ENCODE measurements around a stretch of chr1.

GRCh38 chr1:183272562-183272875 is 86.5 kb downstream of the LAMC2 start:
- RRBS, 2 experiments, result no CpG with 5 or more reads among the region's 4 CpGs

DNA sequence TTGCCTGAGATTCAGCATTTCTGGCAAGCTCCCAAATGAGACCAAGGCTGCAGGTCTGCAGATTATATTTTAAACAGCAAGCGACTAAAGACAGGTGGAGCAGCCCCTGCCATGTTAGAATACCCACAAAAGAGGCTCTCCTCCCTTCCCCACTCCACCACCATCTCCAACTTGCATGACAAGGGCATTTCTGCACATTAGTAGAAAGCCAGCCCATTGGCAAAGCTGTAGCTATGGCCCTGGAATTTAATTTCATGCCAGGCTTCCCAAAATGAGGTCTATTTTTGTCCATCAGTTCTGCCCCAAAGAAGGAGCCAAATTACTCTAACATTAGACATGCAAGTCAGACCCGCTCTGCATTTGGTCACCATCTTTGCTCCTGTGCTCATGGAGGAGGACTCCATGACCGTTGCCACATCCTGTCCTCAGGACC is 115.1 kb downstream of the LAMC2 start:
- RRBS, 2 experiments, result no CpG with 5 or more reads among the region's 3 CpGs

DNA sequence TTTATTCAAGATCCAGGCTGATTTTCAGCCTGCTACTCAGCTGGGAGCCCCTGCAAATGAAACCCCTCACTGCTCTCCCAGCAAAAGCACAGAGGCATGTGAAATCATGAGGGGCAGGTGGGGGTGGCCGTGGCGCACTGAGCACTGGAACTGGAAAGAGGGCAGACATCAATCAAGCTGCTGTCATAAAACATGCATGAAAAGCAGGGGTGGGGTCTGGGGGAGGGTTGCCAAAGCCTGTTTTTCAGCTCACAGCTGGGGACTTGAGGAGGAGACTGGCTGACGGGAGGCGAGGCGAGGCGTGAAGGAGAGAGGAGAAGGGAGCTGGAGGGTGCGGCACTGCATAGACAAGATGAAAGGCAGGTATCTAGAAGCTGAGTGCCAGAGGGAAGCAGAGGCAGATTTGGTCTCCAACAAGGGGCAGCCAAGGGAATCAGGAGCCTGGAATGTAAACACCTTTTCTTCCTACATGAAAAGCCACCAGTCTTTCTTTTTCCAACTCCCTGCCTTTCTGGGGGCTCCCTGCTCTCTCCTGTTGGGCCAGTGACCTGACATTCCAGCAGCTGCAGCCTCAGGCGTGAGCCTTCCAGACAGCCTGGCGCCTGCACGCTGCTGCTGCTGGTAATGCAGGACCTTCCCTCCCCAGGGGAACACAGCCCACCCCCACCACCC is 87.0 kb downstream of the NMNAT2 start:
- RRBS, 2 experiments, result no CpG with 5 or more reads among the region's 10 CpGs

GRCh38 chr1:183467594-183468041 is 4.7 kb upstream of the SMG7 start:
- RRBS, 2 experiments, result no CpG with 5 or more reads among the region's 1 CpG

GRCh38 chr1:183566724-183567494 is 23.4 kb downstream of the NCF2 start:
- RRBS, 2 experiments, result no CpG with 5 or more reads among the region's 9 CpGs

GRCh38 chr1:183652559-183652992 is 540 bp downstream of the APOBEC4 start:
- RRBS, 2 experiments, result no CpG with 5 or more reads among the region's 2 CpGs

- RRBS, 2 experiments, result no CpG with 5 or more reads among the region's 6 CpGs
Measured at GRCh38 chr1:183804163-183804877, 600 bp upstream of the RGL1 start.

GRCh38 chr1:183812896-183813503 is 8.1 kb downstream of the RGL1 start:
- RRBS, 2 experiments, result no CpG with 5 or more reads among the region's 6 CpGs

- RRBS, 2 experiments, result no CpG with 5 or more reads among the region's 5 CpGs
Measured at GRCh38 chr1:183881738-183882281, 76.9 kb downstream of the RGL1 start.

GRCh38 chr1:183894895-183895491 is 90.1 kb downstream of the RGL1 start:
- RRBS, 2 experiments, result no CpG with 5 or more reads among the region's 3 CpGs

GRCh38 chr1:183942818-183943375 is 94.6 kb downstream of the COLGALT2 start:
- RRBS, 2 experiments, result no CpG with 5 or more reads among the region's 9 CpGs

DNA sequence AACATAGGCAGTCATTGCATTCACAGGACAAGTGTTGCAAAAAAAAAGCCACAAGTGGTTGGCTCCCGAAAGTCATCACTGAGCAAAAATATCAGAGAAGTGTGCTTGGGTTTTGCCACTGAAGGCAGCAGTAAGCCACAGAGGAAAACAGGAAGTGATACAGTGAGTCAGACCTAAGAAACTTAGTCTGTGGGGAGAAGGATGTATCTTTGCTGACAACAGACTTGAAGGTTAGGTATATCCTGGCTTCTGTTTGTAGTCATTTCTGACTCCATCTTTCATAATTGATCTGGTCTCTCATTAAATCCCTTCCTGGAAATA is 80.9 kb downstream of the COLGALT2 start:
- RRBS, 2 experiments, result no CpG with 5 or more reads among the region's 1 CpG

DNA sequence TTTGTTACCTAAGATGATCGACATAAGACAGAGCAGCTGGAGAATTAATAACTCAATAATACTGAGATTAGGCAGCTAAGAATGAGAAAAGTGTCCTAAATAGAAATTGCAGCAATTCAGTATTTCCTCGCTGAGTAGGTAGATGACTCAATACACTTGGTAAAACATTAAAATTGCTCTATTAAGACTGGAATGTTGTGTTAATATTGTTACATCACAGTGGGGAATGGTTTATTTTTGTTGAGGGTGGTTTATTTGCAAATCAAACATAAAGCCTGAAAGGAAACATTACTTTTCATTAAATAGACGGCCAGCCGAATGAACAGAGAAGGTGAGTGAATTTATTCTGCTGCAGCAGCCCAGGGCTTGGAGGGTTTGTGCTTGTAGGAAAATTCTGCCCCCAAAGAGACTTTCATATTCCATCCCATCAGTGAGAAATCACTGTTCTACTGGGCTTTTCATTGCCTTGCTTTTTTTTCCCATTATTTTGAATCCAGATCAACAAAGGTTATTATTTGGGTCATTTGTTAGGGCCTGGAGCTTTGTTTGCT is 21.3 kb downstream of the C1orf21 start:
- RRBS, 2 experiments, result no CpG with 5 or more reads among the region's 4 CpGs

DNA sequence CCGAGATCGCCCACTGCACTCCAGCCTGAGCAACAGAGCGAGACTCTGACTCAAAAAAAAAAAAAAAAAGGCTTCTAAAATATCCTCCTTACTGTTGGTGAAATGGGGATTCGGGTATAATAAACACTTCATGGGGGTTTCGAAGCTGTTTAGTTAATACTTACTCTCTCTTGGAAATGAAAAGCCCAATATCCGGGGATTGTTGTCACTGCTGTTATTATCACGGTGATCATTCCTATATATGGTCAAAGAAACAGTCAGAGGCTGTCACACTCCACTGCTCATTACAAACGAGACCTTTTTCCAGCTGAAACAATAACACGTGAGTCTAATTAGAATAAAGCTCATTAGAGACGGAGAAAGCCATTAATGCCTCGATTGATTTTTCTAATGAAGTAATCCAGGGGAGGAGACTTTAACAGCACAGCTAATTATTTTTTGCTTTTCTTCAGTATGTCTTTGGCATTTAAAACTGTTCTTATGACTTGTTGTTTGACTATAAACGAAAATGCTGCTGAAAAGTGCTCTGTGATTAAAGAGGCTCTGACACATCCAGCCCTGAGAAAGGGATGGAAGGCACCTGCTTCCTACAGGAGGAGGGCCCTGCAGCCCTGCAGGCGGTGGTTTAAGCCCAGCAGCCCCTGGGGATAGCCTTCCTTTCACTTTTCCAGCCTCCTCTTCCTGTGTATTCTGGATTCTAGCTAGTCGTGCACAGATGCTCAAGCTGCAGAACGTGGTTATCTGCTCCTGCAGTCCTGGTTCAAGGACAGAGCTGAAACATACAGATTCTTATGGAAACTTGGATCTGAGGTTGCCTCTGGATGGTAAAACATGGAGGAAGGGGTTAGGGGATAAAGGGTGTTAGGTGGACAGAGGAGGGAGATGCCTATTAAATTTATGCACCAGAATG is 143.6 kb downstream of the EDEM3 start:
- RRBS, 2 experiments, result no CpG with 5 or more reads among the region's 15 CpGs

DNA sequence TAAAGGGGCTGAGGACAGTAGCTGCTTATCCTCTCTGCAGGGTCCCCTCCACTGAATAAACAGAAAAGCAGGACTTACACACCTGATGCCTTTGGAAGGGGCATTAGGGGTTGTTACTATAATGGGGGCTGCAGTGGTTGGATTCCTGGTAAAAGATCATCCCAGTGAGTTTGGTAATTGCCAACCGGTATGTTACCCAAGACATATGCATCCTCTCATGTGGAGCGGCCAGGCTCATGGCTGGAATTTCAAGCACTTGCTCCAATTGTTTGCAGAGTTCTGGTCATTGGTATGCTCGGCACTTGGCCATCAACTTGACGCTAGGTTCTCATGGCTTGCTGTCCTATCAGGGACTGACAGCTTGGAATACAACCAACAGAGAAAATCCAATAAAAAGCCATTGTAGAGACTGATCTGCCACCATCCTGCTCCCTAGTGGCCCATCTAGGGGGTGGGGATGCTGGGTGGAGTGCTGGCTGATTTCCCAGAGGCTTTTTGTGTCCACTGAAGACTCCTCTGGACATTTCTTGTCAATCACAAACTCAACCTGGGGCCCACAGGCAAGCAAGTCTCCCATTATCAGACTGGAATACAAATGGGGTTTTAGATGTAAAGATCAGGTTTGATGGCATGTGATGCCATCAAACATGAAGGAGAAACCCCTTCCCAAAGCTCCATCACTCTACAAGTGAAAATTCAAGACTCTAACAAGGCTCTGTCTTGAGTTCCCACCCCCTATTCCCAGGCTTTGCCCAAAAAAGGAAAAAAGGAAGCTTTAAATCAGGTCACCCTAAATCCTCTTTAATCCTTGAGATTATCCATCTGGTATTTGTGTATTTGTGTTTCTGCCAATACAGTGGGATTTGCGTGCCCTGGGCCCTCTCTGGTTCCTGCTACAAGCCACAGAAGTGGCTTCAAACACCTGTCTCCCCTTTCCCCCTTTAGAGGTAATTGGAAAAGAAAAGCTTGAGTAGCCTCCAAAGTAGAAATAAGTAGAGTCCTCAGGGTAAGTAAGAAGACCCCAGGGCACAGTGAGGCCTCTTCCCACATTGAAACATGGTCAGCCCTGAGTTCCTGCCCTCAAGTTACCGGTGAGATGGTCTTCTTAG is 120.6 kb downstream of the EDEM3 start:
- RRBS, 2 experiments, result no CpG with 5 or more reads among the region's 6 CpGs

DNA sequence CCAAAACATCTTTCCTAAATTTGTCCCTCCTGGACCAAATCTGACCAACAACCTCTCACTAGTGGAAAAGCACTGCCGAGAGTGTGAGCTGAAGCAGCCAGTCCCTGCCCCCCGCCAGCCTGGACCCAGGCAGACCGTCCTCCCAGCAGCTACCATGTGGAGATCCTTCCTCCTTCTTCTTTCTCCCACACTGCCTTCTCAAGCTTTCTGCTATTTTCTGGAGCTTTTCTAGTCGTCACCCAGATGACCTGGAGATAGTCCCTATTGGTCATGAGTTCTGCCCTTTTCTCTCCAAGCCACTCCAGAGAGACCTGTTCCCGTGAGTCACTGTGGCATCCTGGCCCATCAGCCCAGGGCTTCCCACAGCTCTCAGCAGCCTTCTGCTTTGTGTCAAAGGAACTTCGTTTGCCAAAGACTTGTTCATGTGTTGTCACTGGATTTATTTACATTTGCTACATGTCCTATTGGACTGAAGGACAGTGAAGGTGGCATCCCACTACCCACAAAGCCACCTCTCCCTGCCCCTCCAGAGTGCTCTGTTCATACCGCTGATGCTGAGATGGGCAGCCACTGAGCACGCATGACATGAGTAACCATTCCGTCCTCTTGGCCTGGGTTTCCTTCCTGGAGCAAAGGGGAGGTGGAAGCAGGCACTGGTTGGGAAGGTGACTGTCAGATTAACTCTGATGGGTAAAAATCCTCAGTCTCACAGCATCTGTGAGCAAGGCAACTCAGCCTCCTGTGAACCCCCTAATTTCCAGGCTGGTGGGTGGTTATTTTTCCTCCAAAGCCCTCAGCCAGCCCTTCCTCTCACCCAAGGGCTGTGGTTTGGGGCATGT is 119.2 kb downstream of the EDEM3 start:
- RRBS, 2 experiments, result no CpG with 5 or more reads among the region's 9 CpGs

GRCh38 chr1:184795279-184795691 is 40.6 kb upstream of the EDEM3 start:
- RRBS, 2 experiments, result no CpG with 5 or more reads among the region's 12 CpGs

DNA sequence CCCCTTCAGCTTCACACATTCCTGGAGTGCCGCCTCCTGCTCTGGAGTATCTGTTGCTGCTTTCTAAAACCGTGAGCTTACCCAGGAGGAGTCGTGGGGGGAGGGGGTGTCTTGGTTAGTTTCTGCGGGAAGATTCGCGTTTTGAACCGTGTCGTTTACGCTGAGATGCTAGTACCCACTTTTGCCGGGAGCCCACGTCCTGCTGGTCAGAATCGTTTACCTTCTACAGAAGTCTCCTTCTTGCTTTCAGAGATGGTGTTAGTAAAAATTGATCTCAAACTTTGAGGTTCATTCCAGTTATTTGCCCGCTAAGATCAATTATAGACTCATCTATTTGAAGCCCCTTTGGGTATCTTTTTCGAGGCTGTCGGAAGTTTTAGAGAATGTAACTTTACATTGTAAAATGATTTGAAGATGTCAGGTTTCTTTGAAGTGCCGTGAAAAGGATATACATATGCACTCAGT is 899 bp downstream of the RNF2 start:
- RRBS, 2 experiments, result no CpG with 5 or more reads among the region's 16 CpGs

DNA sequence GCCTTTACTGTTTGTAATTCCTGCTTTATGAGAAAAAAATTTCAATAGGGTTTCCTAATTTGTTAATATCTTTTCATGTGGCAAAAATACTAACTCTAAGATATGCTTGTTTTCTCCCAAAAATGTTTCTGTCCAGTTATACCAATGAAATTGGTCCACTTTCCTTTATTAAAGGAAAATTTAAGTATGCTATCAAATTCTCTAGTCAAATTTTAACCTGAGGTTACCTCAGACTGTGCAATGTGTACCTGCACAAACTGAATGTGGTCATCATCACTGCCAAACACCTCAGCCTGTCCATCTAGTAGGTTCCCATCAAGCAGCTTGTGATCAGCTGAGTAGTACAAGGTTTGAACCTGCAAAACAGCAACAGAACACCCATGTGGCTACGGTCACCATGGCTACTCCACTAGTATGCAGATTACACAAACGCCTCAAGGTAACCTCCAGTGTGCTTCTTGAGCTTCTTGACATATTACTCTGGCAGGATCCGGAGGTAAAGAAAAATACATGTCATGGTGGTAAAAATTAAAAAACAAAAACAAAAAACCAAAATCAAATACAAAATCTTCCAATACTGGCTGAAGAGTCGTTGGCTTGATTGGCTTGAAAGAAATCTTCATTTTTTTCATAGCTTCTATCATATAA is 11.6 kb downstream of the IVNS1ABP start:
- RRBS, 2 experiments, result no CpG with 5 or more reads among the region's 4 CpGs

DNA sequence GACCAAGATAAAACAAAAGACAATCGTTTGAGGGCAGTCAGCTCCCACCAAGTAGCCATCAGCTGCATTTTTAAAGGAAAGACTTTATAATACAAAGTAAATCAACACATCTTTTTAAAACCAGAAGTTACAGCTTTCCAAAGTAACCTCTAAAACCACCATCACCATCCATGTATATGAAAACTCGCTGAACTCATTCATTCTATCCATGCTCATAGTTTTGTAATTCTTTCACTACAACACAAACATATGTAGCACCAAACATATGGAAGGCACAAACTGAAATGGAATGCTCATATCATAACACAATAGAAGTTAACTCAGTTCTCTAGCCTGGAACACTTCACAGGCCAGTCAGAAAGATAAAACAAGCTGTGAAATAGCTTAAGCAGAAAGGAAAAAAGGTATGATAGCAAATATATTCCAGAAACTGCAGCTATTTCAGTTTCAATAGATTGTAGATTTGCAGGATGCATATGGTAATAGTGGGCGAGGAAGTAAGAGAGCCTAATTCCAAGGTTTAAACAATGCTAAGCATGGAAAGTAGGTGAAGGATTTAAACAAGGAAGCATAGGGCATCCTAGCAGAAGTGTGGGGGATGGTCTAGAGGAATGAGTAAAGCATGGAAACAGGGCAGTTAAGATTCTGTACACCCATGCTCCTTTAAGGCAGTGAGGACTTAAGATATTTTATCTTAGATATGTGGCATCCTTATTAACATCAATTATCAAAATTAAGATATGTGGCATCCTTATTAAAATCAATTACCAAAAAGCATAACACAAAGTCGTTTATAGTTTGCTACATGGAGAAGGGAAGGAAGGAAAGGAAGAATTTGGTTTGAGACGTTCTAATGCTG is 2.8 kb downstream of the IVNS1ABP start:
- RRBS, 2 experiments, result no CpG with 5 or more reads among the region's 5 CpGs

Data from Panc1 (cell line).